NALM6 (cell line): ENCODE measurements around the gene ATR.

DNA sequence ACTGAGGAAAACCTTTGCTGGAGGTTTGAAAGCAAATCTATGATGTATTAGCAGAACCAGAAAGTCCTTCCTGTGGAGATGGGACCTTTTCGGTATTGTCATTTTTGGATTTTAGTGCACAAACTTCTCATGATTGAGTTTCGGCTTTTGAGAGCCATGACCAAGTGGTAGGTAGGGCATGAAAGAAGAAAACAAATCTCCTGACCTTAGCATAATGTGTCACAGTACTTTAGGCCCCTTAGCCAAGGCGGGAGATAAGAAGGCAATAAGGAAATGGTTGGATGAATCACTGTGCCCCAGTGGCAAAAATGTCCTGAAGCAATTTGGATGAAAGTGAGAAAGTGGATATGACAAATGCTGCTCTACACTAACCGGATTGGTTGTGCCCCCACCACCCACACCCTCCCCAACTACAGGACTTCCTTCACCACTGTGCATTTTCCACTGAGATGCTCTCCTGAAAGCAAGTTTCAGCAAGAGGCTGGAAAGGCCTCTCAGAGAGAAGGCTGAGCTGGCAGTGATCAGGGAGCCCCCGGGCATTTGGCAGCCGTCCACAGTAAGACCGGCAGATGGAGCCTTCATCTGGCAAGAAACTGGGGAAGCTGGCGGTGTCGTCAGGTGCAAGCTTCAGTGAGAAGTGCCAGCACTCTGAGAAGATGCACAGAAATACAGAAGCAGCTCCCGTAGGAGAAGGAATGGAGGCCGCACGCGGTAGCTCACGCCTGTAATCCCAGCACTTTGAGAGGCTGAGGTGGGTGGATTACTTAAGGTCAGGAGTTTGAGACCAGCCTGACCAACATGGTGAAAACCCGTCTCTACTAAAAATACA lies 63.8 kb downstream of the ATP1B3 start:
- PRO-cap: no peak

GRCh38 chr3:141951837-141952872 lies 75.7 kb downstream of the ATP1B3 start:
- PRO-cap: no peak

DNA sequence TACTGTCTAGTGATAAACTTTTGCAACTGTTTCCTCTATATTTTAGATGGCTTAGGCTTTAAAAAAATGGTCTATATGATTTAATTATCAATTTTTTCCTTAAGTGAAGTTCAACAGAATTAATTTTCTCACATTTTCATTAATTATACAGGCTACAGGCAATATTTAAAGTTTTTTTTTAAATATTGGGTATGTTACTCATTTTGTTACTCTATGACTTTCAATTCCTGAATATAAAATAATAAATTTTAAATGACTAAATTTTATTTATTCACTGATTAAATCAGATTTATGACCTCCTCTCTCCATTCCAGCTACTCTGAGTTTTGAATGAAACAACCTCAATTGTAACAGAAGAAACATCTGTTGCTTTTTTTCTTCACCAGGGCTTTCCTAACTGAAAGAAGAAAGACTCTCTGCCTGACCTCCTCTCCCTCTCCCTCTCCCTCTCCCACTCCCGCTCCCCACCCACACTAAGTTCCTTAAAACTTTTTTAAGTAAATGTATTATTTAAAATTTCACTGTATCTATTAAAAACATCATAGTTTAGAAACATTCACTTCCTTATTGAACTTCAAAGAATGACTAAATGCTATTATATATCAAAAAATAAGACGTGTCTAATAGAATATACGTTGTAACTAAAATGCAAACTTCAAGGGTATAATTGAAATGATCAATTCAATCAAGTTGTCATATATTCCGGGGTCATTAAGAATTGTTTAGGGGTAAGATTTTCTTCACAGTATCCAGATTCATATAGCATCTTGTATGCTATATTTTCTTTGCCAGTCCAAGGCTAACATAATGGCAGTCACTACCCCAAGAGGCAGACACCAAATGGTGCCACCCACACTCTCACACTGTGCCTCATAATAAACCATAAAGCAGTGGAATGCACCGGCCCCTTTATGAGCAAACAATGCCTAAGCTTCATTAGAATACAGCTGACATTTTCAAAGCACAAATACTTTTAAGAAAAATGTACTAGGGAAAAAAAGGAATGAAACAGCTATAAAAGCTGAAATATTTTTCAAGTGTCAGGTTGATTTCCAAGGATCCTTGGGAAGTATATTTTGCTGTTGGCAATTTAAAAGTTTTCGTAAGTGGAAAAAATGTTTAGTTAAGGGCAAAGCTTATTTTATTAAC lies 121.9 kb downstream of the TFDP2 start:
- PRO-cap: bidirectional peak, plus-strand start at position 410 of the sequence, minus-strand start at position 328 of the sequence; unidirectional peak, plus-strand start at position 805 of the sequence; bidirectional peak, plus-strand start at position 873 of the sequence, minus-strand start at position 884 of the sequence

DNA sequence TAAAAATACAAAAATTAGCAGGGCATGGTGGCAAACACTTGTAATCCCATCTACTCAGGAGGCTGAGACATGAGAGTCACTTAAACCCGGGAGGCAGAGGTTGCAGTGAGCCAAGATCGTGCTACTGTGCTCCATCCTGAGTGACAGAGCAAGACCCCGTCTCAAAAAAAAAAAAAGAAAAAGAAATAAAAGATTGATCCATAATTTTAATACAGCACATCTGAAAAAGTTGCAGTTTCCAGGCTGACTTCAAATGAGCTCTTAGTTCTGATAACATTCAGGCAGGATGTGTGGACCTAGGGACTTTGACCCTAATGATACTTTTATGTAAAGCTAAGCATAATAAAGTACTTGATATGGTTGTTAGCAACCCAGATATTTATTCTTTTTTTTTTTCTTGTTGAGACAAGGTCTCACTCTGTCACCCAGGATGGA lies 10.7 kb upstream of the GK5 start:
- PRO-cap: no peak

GRCh38 chr3:142430781-142431390 lies 17.0 kb downstream of the XRN1 start:
- PRO-cap: no peak

DNA sequence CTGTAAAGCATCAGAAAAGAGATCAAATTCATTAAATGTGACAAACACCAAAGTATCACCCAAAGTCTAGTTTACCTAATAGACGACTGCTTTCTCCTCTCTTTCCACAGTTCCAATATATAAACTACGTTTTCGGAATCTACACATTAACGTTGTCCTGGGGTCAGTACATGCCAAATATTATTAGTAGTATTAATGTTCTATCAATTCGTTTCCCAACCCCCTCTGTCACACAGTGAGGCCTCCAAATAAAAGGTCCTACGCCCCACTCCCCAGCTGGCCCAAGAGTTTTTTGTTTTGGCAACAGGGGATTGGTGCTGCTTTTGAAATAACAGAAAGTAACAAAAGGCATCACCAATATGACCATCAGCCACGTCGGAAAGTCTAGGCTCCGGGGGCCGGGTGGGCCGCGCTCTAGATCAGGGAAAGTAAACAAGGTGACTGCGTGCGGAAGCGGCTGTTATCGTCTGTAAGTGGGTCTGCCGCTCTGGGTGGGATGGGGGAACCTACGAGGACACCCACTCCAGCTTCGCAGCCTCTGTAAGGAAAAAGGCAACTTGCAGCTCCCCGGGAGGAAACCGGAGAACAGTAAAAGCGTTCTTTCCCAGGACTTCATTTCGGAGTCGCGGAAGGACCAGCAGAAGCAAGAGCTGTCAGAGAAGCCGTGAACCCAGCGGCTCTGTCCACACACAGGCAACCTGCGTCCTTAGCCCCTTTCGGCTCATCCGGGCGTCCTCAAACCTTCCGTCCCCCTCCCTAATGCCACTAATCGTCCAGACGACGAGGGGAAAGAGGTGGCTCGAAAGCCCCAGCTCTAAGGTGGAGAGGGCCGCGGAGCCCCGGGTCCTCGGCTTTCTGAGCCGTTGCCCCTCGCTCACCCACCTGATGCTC lies 604 bp downstream of the XRN1 start:
- PRO-cap: unidirectional peak, plus-strand start at position 415 of the sequence; unidirectional peak, plus-strand start at position 612 of the sequence; bidirectional peak, plus-strand start at position 765 of the sequence, minus-strand start at position 761 of the sequence

DNA sequence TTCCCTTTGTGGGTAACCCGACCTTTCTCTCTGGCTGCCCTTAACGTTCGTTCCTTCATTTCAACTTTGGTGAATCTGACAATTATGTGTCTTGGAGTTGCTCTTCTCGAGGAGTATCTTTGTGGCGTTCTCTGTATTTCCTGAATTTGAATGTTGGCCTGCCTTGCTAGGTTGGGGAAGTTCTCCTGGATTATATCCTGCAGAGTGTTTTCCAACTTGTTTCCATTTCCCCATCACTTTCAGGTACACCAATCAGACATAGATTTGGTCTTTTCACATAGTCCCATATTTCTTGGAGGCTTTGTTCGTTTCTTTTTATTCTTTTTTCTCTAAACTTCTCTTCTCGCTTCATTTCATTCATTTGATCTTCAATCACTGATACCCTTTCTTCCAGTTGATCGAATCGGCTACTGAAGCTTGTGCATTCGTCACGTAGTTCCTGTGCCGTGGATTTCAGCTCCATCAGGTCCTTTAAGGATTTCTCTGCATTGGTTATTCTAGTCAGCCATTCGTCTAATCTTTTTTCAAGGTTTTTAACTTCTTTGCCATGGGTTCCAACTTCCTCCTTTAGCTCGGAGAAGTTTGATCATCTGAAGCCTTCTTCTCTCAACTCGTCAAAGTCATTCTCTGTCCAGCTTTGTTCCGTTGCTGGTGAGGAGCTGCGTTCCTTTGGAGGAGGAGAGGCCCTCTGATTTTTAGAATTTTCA lies 31.8 kb upstream of the XRN1 start:
- PRO-cap: no peak

GRCh38 chr3:142577905-142579141 lies at the start of gene ATR:
Gene ATR (minus strand): TSS chr3:142578733.
- PRO-cap: bidirectional peak, plus-strand start at chr3:142579011, minus-strand start at chr3:142578723

DNA sequence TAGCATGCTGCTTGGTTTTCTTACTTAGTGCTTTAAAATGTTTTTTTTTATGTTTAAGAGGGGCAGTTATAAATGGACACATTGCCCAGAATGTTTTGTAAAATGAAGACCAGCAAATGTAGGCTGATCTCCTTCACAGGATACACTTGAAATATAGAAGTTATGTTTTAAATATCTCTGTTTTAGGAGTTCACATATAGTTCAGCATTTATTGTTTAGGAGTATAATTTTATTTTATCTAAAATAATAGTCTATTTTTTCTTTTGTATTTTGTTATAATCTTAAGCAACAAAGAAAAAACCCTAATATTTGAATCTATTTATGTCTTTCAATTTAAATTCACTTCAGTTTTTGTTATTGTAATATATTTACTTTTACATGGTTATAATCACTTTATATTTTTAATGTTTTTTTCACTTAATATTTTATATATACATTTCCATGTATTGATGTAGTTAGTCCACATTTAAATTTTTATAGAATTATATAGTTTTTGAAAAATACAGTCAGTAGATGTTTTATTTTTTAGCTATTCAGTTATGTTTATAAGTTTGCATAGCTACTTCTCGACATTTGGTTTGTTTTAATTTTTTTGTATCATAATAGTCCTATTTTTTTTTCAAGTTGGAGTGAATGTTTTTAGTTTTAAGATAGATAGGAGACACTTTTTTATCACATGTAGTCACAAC lies 82.3 kb downstream of the PCOLCE2 start:
- PRO-cap: no peak

- PRO-cap: no peak
These were observed 22.9 kb downstream of the PAQR9 start for GRCh38 chr3:142940459-142941013.

- PRO-cap: no peak
These were observed 41.6 kb downstream of the U2SURP start for GRCh38 chr3:143042747-143043508.

DNA sequence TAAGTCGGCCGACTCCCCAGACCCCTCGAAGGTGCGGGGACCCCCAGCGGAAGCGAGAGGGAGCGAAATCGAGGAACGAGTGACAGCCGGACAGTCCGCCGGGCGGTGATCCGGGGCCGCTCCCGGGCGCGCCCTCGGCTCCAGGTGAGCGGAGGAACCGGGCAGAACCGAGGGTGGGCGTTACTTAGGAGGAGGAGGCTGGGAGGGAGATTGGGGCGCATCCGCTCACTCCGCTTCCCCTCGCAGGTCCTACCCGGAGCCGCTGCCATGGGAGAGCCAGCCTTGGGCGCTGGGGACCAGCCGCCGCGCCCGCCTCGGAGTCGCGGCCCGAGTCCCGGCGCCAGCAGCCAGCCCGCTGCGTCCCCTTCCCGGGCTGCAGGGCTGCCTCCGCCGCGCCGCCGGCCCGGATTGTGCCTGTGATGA lies 838 bp downstream of the CHST2 start:
- PRO-cap: no peak

- PRO-cap: no peak
These were observed 60.3 kb downstream of the DIPK2A start for GRCh38 chr3:144031734-144032473.

DNA sequence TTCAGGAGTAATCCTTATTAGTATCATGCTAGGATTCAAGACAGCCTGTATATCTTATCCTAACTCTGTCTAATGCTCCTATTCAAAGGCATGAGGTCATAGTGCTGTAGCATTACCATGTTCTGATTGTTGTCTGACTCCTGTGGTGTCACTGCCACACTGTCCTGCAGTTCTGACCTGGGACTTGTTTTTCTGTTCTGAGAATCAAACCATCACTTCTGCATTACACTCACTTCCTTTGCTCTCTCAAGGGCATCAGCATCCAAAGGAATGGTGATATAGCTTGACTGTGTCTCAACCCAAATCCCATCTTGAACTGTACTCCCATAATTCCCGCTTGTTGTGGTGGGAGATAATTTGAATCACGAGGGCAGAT lies 146.6 kb downstream of the DIPK2A start:
- PRO-cap: no peak

DNA sequence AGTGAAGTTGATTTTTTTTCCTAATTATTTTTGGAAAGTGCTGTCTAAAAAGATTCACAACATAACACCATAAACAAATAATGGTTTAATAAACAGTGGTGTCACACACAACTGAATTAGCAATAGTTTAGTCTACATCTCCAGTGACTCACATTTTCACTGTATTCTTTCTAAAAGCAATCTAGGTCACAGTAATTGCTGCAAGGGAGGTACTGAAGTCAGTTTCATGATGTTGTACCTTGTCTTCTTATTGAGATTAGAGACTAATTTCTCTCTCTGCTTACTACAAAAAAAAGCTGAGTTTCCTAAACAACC lies 29.7 kb downstream of the PLSCR4 start:
- PRO-cap: no peak

DNA sequence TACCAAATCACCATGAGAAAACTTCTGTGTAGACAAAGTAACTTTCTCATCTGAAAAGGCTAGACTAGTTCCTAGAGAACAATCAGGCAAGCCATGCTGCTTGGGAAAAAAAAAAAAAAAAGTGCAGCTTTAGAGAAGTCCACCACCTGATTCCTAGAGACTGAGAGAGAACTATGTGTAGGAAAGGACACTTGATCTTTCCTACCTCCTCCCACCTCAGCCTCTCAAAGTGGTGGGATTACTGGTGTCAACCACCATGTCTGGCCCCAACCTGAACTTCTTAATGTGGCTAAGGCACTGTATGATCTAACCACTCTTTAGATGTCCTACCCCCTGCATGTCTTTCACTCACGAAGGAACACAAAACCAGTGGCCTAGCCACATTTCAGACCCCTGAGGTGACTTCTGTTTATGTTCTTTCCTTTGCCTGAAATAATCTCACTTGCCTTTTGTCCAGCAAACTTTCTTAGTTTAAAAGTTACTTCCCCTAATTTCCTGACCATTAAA lies 34.3 kb downstream of the PLSCR1 start:
- PRO-cap: no peak

GRCh38 chr3:146541873-146542668 lies 2.3 kb downstream of the PLSCR1 start:
- PRO-cap: no peak

- PRO-cap: no peak
These were observed 298.6 kb upstream of the PLSCR5 start for GRCh38 chr3:146903759-146904168.

GRCh38 chr3:147245105-147245519 lies 161.2 kb downstream of the ZIC4 start:
- PRO-cap: no peak

- PRO-cap: no peak
These were observed 51.5 kb downstream of the ZIC4 start for GRCh38 chr3:147354645-147355381.